HTR-8/SVneo (cell line): ENCODE measurements around a stretch of chr17.

- RRBS: no CpG with 5 or more reads among the region's 3 CpGs
Measured at GRCh38 chr17:39365290-39365949, 36.0 kb downstream of the FBXL20 start.

- RRBS: no CpG with 5 or more reads among the region's 53 CpGs
Measured at GRCh38 chr17:39400908-39401520, 412 bp downstream of the FBXL20 start.

DNA sequence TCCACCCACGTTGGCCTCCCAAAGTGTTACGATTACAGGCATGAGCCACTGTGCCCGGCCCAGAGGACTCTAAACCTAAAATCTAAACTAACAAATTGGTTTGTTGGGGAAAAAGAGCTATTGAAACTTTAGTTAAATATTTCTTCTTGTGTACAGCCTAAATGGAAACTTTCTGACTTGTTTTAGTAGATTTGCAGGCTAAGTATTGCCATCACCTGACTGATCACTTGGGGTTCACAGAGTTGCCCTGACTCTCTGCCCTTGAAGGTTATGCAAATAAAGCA lies 2.4 kb upstream of the MED1 start:
- RRBS: no CpG with 5 or more reads among the region's 3 CpGs

DNA sequence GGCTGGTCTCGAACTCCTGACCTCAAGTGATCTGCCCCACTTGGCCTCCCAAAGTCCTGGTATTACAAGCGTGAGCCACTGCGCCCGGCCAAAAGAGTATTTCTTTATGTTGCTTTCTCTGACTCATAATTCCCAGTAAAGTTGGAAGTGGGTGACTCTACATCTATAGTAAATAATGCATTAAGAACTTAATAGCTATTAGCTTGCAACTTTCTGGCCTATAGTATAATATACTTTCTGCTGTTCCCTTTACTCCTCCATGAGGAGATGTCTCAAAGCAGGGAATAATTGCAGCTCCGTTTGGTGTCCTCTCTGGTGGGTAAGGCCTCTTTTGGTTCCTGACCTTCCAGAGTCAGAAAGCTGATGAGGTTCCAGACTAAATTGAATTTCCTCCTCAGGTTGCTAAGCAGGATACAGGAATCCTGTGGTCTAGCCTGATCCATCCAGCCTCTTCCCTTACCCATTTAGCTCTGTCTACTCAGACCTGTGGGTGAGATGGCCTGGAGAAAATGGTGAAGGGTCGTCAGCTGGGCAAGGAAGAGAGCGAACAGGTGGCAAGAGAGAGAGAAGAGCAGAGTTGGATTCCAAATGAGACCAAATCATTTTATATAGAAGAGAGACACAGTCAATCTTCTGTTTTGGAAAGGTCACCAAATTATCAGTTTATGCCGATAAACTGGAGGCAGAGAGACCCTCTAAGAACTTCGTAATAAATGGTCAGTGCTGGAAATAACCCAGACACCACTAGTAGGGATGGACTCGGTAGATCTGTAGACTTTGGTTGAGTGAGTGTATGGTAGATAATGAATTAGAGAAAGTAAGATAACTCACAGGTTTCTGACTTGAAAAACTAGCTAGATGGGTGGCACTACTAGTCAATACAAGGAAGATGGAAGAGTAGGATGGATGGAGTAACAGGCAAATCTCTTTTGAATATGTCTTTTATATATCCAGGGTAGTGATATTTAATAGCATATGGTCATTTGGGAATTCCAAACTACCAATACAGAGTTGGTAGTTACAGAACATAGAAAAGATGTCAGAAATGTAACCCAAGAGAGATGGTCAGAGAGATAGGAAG lies 42.3 kb downstream of the CDK12 start:
- RRBS: no CpG with 5 or more reads among the region's 10 CpGs

DNA sequence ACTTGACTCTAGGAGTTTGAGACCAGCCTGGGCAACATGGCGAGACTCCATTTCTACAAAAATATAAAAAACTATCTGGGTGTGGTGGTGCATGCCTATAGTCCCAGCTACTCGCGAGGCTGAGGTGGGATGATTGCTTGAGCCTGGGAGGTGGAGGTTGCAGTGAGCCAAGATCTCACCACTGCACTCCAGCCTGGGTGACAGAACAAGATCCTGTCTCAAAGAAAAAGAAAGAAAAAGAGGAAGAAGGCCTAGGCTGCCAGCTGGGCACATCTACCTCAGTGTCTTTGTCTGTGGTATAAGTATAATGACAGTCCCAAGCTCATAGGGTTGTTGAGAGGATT lies 13.8 kb downstream of the NEUROD2 start:
- RRBS: no CpG with 5 or more reads among the region's 3 CpGs

GRCh38 chr17:39625823-39626528 lies 776 bp upstream of the PPP1R1B start:
- RRBS: 91% methylated on average over 2 of the region's 17 CpGs

GRCh38 chr17:39659016-39660112 lies 5.8 kb upstream of the TCAP start:
- RRBS: no CpG with 5 or more reads among the region's 21 CpGs

GRCh38 chr17:39660882-39661809 lies 4.0 kb upstream of the TCAP start:
- RRBS: 97% methylated on average over 11 of the region's 23 CpGs

- RRBS: no CpG with 5 or more reads among the region's 21 CpGs
Measured at GRCh38 chr17:39671388-39672515, 3.5 kb downstream of the PNMT start.

DNA sequence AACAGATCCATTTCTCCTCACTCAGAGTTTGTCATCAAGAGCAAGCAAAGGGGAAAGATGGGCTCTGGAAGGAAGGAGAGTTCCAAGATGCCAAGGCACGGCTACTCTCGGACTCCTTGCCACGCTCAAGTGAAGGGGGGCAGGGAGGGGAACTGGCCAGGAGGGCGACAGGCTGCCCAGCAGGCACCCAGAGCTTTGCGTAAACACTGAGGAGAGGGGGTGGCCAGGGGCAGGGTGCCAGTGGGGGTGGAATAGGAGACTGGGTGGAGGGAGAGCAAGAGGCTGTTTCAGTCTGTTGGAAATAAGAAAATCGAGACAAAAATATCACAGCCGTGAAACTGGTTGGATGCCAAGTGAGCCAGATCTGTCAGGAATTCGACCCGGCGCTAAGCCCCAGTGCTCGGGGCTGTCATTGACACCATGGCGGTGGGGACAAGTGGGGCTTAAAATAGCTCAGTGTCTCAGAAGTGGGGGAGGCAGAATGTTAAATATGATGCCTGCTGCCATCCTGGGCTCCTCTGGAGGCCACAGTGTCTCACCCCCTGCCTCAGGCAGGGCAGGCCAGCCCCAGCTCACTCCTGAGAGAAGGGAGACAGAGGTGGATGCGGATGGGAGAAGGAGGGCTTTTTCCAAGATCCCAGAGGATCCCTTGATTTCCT lies 9.3 kb downstream of the PNMT start:
- RRBS: no CpG with 5 or more reads among the region's 13 CpGs

DNA sequence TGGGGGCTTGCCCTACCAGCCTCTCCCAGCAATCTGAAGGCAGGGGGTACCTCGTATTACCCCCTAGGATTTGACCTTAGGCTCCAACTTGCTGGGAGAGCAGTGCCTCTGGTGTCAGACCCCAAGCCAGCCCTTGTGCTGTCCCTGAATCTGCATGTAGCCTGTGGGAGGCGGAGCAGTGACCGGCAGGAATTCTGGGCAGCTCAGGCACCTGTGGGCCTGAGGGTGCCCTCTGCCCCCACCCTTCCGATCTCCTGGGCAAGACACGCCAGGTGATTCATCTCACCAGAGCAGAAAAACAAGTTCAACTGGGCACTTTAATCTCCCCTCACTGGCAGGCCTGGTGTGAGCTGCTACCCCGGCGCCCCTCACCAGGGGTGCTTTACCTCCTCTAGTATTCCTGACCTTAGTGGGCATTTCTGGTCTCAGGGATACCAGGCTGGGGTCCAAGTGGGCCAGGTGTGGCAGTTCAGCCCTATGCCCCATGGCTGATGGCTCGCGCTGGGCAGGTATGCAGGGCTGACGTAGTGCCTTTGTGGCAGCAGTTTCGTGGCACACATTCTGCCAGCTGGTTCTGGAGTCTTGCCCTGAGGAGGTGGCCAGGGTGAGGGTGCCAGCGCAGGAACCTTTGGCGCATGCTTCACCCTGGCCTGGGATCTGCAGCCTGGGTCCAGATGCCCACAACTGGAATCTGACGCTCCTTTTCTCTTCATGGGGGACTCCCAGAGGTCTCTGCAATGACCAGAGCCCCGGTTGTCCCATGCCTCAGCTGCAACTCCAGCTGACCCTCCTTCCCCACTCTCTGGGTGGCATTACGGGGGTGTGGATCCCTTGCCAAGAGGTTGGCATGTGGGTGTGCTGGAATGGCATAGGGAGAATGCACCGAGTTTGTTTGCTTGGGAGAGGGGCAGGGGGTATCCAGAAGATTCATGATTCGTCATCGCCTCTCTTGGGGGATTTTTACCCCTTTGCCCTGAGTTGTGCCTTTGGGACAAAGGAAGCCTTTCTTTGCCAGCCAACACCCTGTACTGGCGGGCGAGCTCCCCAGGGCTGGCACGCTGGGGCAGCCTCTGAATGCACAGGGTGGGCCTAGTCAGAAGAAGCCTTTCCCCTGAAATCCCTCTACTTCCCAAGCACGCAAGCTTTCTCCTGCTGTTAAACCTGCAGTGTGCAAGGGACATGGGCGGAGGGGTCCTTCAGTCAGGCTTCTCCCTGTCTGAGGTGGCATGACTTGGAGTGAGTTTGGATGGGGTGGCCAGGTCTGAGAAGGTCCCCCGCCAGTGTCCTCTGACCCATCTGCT lies 6.3 kb downstream of the ERBB2 start:
- RRBS: no CpG with 5 or more reads among the region's 25 CpGs

DNA sequence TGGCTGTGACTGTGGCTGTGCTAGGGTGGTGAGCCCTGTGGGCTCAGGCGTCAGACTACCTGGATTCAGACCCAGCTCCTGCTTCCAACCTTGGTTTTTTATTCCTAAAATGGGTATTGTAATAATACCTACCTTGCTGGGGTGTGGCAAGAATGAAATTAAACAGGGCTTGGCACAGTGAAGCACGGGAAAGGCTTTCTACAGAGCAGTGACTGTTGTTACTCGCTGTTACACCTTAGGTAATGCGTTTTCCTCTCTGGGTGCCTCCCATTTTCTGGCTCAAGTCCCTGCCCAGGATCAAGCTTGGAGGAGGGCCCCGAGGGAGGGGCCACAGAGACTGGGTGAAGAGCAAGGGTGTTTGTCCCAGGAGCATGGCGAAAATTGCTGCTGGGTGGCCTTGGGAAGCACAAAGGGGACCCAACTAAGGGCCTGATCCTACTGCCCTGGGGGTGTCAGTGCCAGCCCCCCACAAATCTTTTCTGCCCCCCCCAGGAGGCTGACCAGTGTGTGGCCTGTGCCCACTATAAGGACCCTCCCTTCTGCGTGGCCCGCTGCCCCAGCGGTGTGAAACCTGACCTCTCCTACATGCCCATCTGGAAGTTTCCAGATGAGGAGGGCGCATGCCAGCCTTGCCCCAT lies 13.4 kb downstream of the MIEN1 start:
- RRBS: no CpG with 5 or more reads among the region's 10 CpGs

DNA sequence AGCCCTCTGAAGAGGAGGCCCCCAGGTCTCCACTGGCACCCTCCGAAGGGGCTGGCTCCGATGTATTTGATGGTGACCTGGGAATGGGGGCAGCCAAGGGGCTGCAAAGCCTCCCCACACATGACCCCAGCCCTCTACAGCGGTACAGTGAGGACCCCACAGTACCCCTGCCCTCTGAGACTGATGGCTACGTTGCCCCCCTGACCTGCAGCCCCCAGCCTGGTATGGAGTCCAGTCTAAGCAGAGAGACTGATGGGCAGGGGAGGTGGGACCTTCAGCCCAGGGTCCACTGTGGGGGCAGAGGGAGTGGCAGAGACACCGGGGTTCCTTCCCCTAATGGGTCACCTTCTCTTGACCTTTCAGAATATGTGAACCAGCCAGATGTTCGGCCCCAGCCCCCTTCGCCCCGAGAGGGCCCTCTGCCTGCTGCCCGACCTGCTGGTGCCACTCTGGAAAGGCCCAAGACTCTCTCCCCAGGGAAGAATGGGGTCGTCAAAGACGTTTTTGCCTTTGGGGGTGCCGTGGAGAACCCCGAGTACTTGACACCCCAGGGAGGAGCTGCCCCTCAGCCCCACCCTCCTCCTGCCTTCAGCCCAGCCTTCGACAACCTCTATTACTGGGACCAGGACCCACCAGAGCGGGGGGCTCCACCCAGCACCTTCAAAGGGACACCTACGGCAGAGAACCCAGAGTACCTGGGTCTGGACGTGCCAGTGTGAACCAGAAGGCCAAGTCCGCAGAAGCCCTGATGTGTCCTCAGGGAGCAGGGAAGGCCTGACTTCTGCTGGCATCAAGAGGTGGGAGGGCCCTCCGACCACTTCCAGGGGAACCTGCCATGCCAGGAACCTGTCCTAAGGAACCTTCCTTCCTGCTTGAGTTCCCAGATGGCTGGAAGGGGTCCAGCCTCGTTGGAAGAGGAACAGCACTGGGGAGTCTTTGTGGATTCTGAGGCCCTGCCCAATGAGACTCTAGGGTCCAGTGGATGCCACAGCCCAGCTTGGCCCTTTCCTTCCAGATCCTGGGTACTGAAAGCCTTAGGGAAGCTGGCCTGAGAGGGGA lies 2.7 kb downstream of the MIEN1 start:
- RRBS: no CpG with 5 or more reads among the region's 20 CpGs

DNA sequence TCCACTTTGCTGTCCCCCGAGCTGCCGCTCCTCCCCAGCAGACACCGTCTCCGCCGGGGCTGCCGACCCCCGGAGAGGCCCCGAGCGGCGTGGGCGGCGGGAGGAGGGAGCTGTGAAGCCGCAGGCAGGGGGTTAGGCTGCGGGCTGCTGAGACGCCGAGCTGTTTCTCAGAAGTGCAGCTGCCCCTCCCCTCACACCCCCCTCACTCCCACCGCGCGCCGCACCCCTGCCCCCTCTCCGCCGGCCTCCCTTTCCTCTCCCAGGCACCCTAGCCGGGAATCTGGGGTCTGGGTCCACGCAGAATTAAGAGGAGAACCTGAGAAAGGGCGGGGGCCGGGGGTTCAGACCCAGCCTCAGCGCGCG lies 17.0 kb downstream of the GRB7 start:
- RRBS: 73% methylated on average over 2 of the region's 29 CpGs

DNA sequence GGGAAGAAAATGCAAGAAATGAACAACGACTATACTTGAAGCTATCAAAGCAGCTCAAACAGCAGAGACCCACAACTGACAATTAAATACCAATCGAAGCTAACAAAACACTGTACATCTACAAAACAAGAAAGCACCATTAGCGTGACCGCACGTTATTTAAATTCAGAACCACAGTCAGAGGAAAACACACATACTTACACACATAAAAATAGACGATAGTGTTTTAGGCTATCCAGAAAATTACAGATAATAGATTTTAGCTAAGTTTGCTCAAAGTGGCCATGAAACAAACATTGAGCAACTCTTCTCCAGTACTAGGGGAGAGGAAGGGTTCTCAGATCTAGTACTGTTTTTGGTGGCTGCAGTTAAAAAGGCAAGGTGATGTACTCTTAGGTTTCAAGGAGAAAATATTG lies 55.2 kb downstream of the GRB7 start:
- RRBS: no CpG with 5 or more reads among the region's 6 CpGs

DNA sequence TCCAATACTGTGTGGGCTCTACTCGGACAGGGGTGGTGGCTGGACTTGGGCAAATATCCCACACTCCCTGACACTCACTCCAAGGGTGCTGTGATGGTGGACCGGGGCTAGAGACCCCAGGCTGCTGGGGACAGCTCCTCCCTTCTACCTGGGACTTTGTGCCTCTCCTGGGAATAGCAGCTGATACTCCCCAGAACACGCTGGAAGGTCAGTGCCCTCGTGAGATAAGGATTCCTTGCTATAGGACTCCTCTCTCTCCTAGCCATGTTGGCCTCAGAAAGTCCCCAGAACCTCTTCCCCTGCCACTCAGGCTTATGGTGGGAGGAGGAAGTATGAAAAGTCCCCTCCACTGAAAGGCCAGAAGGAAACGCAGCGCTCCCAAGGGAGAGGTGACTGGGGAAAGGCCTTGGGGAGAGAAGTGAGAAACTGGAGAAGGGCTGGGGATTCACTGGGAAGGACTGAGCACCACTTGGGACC lies 1.8 kb upstream of the GSDMB start:
- RRBS: no CpG with 5 or more reads among the region's 6 CpGs

DNA sequence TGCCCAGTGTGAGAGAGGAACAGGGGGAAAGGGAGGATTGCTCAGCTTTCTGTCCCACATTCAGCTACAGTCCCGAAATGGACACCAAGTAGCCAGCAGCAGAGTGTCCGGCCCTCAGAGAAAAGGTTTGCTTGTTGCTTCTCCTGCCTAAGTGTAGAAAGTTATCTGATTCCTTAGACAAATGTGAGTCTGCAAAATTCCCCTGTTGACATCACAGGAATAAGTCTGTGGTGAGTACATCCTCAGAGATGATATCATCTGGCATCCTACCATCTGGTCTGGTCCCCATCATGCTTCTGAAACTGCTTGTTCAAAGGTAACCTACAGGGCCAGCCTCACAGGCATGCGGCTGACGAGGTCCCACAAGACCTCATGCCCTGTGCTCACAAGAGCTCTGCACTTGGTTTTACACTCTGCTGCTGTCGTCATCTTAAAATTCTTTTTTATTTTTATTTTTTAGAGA lies 12.5 kb downstream of the LRRC3C start:
- RRBS: no CpG with 5 or more reads among the region's 5 CpGs

- RRBS: no CpG with 5 or more reads among the region's 7 CpGs
Measured at GRCh38 chr17:39948477-39948838, 14.3 kb upstream of the GSDMA start.

DNA sequence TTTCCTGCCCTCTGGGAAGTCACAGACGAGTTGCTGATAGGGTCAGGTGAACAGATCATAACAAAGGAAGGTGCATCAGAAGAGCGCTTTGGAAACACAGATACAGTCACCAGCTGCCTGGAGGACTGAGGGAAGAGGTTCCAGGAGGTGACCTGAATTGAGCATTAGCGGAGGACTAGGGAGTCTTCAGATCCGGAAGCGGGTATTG lies 1.1 kb downstream of the GSDMA start:
- RRBS: no CpG with 5 or more reads among the region's 5 CpGs

GRCh38 chr17:39979863-39980172 lies 789 bp upstream of the PSMD3 start:
- RRBS: no CpG with 5 or more reads among the region's 5 CpGs